ENCODE measurements around a stretch of chr17.

DNA sequence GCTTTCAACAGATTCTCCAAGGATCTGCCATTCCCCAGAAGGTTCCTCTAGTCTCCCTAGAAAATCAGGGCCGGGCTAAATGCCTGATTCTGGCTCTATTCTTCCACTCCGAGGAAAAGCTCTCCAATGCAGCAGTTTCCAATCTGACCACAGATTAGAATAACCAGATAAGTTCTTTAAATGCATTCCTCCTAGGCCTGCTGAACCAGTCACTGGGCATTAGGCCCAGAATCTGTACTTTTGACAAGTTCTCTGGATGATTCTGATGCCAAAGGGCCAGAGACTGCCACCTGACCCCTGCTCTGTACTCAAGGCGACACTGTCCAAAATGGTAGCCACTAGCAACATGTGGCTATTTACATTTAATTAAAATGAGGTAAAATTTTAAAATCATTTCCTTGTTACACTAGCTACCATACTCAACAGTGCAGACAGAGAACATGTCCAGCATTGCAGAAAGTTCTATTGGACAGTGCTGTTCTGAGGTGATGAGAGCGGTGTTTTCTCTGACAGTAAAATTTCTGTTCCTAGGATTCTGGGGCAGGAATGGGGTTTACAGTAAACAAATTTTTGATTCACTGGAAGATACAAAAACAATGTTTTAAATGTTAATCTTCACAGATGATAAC lies 22.2 kb downstream of the MAP3K14 start:
- PRO-cap, 7 experiments = no peak in any of the 7 experiments
- RAMPAGE, long total RNA, 2 experiments = no peak in any of the 2 experiments

DNA sequence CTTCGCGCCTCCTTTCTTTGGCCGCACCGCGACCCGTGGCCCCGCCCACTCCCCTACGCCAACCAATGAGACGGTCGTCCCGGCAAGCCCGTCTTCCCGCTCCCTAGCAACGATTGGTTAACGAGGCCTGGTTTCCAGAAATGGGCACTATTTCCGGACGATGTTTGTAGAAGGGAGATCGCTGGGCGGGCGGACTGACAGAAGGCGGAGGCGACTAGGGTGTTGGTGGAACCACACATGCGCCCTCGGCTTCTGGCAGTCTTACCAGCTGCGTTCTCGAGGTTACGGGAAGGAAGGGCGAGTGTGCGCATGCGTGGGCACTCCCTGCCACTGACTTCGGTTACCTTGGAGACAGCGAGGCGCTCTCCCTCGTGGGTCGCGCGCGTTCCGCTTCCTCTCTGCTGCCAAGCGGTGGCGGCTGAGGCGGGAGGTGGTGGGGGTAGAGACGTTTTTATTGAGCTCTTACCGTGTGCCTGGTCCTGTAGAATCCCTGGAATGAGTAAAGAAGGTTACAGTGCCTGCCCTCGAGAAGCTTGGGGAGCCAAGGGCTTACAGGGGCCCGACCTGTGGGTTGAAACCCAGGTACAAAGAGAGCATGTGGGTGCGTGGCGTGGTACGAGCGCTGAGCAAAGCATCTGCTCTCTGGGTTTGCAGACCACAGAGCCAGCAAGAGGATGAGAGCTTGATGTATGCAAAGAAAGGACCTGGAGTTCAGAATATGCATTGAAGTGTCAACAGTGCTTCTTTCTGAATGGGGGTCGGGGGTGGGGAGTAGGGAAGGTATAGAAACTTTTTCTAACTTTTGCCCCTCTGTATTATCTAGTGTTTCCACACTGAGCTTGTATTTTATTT lies 553 bp upstream of the MAP3K14 start:
- PRO-cap, 7 experiments = peak in 7 of 7 experiments; most common plus-strand start position 200 of the sequence (in 7); most common minus-strand start position 254 of the sequence (in 5)
- RAMPAGE, long total RNA, 2 experiments = no peak in any of the 2 experiments

DNA sequence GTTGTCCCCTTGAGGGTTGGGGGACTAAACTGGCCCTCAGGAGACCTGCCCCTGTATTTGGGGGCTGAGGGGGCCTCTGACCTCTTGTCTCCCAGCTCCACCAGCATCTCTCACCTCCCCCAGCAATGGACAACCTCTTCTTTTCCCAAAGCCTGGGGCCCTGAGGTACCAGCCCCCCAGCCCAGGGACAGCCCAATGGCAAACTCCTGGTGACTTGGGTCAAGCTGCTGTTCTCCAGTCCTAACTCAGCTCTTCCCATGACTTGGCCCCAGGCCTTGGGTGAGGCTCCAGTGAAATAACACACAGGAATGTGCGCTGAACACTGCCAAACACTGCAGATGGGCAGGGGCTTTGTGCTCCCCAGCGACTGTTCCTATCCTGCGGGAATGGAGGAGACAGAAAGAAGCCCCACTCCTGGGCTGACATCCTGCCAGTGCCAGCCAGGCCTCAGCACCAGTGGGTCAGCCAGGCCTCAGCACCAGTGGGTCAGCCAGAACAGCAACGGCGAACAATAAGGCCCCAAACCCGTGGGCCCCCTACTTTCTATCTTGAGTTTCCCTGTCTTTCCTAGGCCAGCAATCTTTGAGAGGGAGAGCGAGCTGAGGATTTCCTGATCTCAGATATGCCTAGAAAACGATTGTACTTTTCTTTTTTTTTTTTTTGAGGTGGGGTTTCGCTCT lies 14.6 kb upstream of the ARHGAP27 start:
- PRO-cap, 7 experiments = no peak in any of the 7 experiments
- RAMPAGE, long total RNA, 2 experiments = no peak in any of the 2 experiments

DNA sequence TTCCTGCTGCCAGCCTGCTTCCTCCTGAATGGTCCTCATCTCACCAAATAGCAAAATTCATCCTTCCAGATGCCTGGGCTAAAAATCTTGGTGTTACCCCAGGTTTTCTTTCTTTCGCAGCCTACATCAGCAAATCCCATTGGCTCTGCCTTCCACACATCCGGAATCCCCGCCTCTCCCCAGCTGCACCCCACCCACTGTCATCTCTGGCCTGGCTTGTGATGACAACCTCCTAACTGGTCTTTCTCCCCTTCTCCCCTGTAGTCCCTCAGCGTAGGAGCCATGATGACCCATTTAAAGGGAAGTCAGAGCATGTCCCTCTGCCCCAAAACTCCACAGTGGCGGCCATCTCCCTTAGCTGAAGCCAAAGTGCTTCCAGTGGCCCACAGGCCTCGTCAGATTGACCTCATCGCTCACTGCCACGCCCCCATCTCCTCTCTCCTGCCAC lies 22.9 kb upstream of the ARHGAP27 start:
- PRO-cap, 7 experiments = no peak in any of the 7 experiments
- RAMPAGE, long total RNA, 2 experiments = no peak in any of the 2 experiments

DNA sequence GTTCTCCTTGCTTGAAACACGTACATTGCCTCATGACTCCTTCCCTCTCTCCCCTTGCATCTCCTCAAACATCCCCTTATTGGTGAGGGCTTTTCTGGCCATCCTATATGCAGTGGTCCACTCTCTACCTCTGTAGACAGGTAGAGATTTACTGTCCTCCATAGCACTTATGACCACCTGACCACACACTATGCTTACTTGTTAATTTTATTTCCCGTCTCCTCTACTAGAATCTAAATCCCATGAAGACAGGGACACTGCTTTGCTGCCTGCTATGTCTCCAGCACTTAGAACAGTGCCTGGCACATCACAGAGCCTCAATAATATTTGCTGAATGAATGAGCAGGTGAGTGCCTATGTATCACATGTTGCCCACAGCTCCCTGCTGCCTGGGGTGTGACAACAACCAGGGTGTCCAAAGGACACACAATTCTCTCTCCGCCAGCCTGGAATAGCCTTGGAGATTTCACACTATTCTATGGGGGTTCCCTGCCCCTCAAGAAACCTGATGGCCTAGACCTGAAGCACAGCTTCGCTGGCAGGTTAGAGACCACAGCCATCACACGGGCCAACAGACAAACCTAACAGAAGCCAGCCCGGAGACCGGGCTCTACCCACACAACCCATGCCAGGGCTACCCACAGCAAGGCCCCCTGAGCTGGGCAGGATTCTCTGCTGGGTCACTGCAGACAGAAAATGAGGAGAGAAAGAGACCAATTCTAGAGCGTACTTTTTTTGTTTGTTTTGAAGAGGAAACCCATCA lies 23.6 kb upstream of the ARHGAP27 start:
- PRO-cap, 7 experiments = no peak in any of the 7 experiments
- RAMPAGE, long total RNA, 2 experiments = no peak in any of the 2 experiments

DNA sequence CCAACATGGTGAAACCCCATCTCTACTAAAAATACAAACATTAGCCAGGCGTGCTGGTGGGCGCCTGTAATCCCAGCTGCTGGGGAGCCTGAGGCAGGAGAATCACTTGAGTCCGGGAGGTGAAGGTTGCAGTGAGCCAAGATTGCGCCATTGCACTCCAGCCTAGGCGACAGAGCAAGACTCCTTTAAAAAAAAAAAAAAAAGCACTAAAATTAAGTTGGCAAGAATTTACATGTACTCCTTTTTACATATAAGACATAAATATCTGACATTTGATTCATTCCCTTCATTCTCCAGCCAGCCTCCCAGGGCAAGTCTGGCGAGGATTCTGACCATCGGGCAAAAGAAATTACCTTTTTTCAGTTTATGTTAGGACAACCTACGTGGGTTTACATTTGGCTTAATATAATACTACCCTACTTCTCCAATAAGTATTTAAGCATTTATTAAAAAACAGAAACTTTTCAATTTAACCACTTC lies 92.3 kb upstream of the PLEKHM1 start:
- PRO-cap, 7 experiments = no peak in any of the 7 experiments
- RAMPAGE, long total RNA, 2 experiments = no peak in any of the 2 experiments

DNA sequence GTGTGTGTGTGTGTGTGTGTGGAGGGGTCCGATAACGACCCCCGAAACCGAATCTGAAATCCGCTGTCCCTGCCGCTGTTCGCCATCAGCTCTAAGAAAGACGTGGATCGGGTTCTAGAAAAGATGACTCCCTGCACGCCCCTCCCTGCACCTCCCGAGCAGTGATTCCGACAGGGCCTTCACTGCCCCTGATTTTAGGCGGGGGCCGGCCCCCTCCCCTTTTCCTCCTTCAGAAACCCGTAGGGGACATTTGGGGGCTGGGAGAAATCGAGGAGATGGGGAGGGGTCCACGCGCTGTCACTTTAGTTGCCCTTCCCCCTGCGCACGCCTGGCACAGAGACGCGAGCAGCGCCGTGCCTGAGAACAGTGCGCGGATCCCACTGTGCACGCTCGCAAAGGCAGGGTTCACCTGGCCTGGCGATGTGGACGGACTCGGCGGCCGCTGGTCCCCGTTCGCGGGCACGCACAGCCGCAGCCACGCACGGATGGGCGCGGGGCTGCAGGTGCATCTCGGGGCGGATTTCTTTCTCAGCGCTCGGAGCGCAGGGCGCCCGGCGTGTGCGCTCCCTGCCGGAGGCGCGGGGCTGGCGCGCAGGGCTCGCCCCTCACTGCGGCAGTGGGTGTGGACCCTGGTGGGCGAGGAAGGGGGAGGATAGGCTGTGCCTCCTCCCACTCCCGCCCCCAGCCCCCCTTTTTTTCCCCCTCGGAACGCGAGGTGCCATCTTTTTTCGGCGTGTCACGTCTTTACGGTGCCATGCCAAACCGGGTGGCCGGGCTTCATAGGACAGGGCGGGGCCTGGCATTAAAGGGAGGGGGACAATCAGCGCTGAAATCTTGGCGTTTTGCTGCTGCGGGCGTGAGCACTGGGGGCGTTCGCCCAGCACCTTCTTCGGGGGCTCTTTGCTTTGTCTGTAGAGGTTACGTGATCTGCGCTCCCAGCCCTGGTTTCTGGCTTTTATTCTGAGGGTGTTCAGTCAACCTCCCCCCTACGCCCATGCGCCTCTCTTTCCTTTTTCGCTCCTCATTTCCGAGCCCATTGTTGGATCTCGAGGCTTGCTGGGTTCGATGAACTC lies 1.1 kb downstream of the MAPT start:
- PRO-cap, 7 experiments = no peak in any of the 7 experiments
- RAMPAGE, long total RNA, 2 experiments = no peak in any of the 2 experiments

DNA sequence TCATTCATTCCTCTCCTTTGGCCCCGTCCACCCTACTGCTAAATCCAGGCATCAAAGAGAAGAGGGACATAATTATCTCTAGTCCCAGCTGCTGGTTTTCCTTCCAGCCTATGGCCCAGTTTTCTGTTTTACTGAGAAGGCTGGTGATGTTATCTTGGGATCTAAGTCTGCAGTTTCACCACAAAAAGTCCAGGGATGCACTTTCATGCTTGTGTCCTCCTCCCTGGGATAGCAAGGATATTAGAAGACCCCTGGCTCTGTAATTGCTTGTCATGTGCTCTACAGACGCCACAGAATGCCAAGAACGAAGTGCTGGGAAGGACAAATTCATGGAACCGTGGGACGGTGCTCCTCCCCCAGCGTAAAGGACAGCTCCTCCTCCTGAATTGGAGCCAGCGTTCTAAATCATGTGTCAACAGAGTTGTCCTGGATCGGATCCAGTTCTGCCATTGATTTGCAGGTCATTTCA lies 8.5 kb downstream of the MAPT start:
- PRO-cap, 7 experiments = no peak in any of the 7 experiments
- RAMPAGE, long total RNA, 2 experiments = no peak in any of the 2 experiments

GRCh38 chr17:45940839-45941302 lies 46.5 kb downstream of the MAPT start:
- PRO-cap, 7 experiments = no peak in any of the 7 experiments
- RAMPAGE, long total RNA, 2 experiments = no peak in any of the 2 experiments

- PRO-cap, 7 experiments = peak in 2 of 7 experiments; most common plus-strand start chr17:46101282 (in 2)
- RAMPAGE, long total RNA, 2 experiments = no peak in any of the 2 experiments
Observed at GRCh38 chr17:46100754-46101517, 92.3 kb downstream of the KANSL1 start.

DNA sequence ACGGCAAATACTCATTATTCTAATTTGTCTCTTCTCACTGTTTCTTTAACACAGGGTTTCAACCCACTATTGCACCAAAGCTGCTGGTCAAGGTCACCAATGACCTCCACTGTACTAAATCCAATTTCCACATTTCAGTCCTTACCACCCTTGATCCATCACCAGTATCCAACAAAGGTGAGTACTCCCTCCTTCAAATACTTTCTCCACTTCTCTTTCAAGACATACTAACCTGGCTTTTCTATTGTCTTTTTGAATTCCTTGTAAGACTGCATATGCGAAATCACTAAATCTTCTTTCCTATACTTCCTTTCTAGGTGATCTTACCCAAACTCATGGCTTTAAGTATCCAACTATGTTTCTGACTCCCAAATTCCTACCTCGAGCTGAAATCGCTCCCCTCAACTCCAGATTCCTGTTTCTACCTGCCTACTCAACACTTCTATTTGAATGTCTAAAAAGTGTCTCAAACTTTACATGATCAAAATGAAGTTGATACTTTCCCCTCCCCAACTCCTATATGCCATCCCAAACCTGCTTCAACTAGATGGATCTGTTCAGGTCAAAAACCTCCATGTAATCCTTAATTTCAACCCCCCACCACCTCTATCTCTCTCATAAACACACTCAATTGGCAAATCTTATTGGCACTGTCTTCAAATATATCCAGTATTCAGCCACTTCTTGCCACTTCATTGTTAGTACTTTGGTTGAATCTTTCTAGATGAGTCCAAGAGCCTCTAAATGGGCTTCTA lies 85.8 kb downstream of the KANSL1 start:
- PRO-cap, 7 experiments = no peak in any of the 7 experiments
- RAMPAGE, long total RNA, 2 experiments = no peak in any of the 2 experiments

- PRO-cap, 7 experiments = no peak in any of the 7 experiments
- RAMPAGE, long total RNA, 2 experiments = no peak in any of the 2 experiments
Observed at GRCh38 chr17:46136799-46137702, 56.2 kb downstream of the KANSL1 start.

- PRO-cap, 7 experiments = peak in 7 of 7 experiments; most common plus-strand start chr17:46225476 (in 7); most common minus-strand start chr17:46225234 (in 4)
- RAMPAGE, long total RNA, 2 experiments = start-site peak on the minus strand in 1 of 2 experiments, at chr17:46225355-46225392 at its widest, 163 reads per replicate
Observed at GRCh38 chr17:46224641-46225680, 31.7 kb upstream of the KANSL1 start.

DNA sequence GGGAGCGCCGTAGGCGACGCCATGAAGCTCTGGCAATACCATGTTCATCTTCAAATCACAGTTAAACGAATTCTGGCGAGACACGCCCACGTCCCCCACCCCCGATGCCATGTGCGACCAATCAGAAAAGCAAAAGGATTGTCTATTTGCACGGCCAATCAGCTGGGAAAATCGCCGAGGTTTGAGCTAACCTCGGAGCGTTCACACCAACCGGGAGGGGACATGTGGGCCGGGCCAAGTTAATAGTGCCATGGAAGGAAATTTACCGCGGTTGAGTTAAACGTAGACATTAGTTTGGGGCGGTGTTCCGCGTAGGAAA lies 285 bp upstream of the ARL17A start:
- PRO-cap, 7 experiments = peak in 1 of 7 experiments; most common plus-strand start position 174 of the sequence (in 1)
- RAMPAGE, long total RNA, 2 experiments = no peak in any of the 2 experiments

DNA sequence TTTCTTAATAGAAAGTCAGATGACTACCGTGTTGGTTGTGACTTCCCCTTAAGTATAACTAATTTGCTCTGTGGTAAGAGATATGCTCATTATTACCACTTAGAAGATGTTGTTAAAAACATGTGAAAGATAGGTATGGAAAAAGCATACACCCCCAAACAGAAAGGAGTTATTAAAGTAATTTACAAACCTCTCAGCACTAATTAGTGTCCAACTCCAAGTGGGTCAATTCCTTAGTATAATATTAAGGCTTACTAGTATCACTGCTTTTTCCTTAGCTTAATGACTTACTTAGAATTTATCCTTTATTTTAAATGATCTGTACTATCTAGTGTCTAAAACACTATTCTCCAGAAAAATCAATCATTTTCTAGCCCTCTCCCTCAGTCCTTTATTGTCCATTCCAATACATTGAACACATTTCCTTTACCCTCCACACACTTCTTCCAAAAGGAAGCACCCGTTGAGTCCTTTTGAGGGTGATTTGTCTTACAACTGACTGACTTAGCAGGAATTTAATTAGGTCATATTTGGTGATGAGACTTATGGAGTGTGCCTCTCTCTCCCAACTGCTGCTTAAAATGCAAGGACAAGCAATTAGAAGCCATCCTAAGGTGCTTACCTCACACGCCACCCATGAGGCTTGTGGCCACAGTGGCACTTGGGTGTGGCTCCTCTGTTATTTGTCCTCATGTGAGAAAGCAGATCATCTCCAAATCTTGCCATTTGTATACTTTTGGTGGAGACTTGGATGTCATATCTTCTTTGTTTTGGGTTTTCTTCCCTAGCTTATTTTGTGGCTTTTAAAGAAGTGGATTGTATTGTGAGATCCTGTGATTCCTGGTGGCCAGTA lies 61.8 kb downstream of the WNT3 start:
- PRO-cap, 7 experiments = no peak in any of the 7 experiments
- RAMPAGE, long total RNA, 2 experiments = no peak in any of the 2 experiments

- PRO-cap, 7 experiments = no peak in any of the 7 experiments
- RAMPAGE, long total RNA, 2 experiments = no peak in any of the 2 experiments
Observed at GRCh38 chr17:46758613-46759535, 59.6 kb downstream of the WNT3 start.

DNA sequence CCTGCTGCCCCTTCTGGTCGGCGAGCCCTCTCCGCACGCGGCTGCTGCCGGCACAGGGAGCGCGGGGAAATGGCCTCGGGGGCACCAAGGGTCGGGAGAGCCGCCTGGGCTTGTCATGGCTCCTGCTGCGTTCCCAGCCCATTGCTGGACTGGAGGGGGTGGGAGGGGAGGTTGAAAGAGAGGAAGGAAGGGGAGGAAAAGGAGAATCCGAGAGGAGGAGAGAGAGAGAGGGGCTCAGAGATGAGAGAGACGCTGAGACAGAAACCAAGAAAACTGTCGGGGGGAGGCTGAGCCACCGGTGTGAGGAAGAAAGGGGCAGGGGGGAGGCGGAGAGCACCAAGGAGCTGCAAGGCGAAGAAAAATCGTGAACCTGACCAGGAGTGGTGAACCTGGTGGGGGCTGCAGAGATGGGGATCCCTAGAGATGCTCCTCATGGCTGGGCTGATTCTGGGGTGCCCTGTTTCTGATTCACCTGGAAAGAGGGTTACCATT lies 1.7 kb upstream of the WNT3 start:
- PRO-cap, 7 experiments = no peak in any of the 7 experiments
- RAMPAGE, long total RNA, 2 experiments = no peak in any of the 2 experiments

- PRO-cap, 7 experiments = no peak in any of the 7 experiments
- RAMPAGE, long total RNA, 2 experiments = no peak in any of the 2 experiments
Observed at GRCh38 chr17:46977901-46979106, 749 bp downstream of the RPRML start.

- PRO-cap, 7 experiments = no peak in any of the 7 experiments
- RAMPAGE, long total RNA, 2 experiments = no peak in any of the 2 experiments
Observed at GRCh38 chr17:47017019-47017320, 37.9 kb upstream of the RPRML start.

- PRO-cap, 7 experiments = peak in 7 of 7 experiments; most common minus-strand start chr17:47067519 (in 3)
- RAMPAGE, long total RNA, 2 experiments = start-site peak on the minus strand in 2 of 2 experiments, at chr17:47067479-47067540 at its widest, 149 to 304 reads per replicate
Observed at GRCh38 chr17:47067200-47067958, 88.3 kb upstream of the RPRML start.

Data from ovary (tissue), 7 donors.